Measurements from ENCODE around the genes GET3 and MAST1.

- PRO-cap: no peak
- RAMPAGE, long total RNA, 3 experiments: no peak in any of the 3 experiments
Observed at GRCh38 chr19:11811988-11812405, 2.1 kb upstream of the ZNF440 start.

DNA sequence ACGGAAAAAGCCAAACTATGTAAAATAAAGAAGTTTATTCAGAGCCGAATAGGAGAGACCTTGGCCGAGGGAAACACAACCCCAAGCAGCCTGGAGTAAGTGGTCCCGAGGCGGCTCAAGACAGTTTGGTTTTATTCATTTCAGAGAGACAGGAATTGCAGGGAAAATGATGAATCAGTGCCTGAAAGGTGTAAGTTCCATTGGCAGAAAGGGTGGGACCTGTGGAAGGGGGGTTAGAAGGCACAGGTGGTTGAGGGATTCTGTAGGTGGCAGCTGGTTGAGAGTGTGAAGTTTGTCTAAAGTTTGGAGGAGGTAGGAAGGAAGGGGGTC lies 823 bp downstream of the ZNF700 start:
- PRO-cap: no peak
- RAMPAGE, long total RNA, 3 experiments: no peak in any of the 3 experiments

DNA sequence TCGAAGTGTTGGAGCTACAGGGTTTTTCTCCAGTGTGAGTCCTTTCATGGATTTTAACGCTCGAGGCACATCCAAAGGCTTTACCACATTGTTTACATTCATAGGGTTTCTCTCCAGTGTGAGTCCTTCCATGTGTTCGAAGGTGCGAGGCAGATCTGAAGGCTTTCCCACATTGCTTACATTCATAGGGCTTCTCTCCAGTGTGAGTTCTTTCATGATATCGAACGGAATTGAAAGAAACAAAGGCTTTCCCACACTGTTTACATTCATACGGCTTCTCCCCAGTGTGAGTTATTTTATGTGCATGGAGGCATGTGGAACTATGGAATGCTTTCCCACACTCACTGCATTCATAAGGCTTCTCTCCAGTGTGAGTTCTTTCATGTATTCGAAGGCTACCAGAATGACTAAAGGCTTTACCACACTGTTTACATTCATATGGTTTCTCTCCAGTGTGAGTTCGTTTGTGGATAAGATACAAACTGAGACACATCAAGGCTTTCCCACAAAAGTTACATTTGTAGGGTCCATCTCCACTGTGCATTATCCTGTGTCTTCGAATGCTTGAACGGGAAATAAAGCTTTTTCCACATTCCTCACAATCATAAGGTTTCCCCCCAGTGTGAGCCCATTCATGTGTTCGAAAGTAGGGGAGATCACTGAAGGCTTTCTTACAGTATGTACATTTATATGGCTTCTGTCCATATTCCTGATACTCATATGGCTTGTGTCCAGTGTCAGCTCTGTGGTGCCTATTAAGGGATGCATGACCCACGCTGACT lies 5.4 kb upstream of the ZNF20 start:
- PRO-cap: no peak
- RAMPAGE, long total RNA, 3 experiments: no peak in any of the 3 experiments

DNA sequence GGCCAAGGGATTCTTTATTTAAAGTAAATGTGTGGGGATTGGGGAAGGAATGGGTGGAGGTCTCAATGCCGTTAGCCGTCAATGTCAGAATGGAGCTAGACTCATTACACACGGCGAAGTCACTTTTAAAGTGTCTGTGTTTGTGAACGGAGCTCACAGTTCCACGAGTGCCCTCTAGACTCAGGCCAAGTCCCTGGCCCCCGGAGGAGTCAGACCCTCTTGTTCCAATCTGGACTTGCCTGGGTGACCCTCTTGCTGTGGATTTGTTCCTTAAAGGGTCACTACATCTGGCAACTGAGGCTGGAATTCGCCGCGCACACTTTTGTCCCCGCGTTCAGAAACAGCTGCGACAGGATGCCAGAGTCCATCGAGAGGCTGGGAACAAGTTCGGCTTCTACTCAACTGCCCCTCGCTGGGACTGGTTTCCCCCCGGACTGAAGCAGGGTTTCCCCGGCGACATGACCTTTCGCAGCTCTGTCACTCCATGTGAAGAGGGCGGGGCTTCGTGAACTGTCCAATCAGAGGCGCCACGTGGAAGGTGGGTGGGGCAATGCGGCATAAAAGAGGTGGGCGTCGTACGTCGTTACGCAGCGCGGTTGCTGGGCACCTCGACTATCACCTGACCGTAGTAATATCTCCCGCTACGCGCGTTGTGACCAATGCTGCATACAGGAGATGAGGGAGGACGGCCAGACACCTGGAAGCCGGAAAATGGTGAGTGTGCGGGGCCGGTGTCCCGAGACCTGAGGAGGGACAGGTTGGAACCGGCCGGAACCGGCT lies 31.7 kb downstream of the ZNF136 start:
- PRO-cap: unidirectional peak, plus-strand start at position 586 of the sequence; unidirectional peak, plus-strand start at position 662 of the sequence
- RAMPAGE, long total RNA, 3 experiments: no peak in any of the 3 experiments

DNA sequence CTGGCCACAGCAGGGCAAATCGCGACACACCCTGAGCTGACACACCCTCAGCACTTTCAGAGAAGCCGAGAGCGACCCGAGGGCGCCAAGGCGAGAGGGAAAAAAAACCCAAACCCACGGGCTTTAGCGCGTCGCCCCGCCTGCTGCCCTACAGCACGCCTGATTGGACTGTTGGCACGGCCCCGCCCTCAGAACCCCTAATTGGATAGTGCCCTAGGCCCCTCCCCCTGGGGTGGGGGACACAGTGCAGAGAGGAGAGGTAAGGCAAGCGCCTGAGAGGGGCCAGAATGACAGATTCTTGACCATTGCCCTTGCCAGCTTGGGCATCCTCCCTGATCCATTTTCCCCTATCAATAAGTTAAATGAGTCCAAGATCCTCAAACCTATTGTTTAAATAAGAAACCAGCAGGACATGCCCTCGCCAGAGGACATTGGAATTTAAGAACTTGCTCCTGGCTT lies 28.3 kb downstream of the ZNF44 start:
- PRO-cap: no peak
- RAMPAGE, long total RNA, 3 experiments: no peak in any of the 3 experiments

DNA sequence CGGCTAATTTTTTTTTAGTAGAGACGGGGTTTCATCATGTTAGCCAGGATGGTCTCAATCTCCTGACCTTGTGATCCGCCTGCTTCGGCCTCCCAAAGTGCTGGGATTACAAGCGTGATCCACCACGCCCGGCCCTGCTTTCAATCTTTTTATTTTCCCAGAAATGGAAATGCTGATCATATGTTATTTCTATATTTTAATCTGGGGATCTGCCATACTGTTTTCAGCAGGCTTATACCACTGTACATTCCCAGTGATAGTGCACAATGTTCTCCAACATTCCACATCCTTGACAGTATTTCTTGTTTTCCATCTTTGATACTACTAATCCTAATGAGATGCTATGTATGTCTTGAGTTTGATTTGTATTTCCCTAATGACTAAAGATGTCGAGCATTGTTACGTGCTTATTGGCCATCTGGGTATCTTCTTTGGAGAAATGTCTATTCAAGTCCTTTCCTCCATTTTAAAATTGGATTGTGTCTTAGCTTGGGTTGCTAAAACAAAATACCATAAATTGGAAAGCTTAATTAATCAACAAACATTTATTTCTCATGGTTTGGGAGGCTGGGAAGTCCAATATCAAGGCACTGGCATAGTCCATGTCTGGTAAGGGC lies 26.0 kb downstream of the ZNF564 start:
- PRO-cap: no peak
- RAMPAGE, long total RNA, 3 experiments: no peak in any of the 3 experiments

DNA sequence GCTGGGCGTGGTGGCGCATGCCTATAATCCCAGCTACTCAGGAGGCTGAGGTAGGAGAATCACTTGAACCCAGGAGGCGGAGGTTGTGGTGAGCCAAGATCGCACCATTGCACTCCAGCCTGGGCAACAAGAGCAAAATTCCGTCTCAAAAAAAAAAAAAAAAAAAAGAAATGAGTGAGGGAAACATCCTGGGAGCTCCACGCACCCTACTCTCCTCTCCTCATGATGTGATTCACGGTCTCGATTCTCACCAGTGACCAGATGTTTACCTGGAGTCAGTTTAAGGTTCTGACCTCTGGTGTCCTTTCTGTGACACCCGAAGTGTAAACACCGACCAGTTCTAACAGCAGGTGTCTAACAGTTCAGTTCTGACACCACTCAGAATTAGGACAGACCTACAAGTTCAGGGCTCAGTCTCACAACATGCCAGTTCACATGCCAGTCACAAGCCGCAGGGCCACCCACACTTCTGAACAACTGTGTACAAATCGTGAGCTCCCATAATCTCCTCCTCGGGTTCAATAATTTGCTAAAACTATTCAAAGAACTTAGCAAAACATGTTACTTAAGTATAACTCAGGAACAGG lies 6.1 kb downstream of the ZNF564 start:
- PRO-cap: no peak
- RAMPAGE, long total RNA, 3 experiments: no peak in any of the 3 experiments

- PRO-cap: no peak
- RAMPAGE, long total RNA, 3 experiments: start-site peak on the minus strand in 1 of 3 experiments, at chr19:12652175-12652248 at its widest, 30 reads per replicate
Observed at GRCh38 chr19:12651952-12652476, 14.5 kb downstream of the MAN2B1 start.

- PRO-cap: no peak
- RAMPAGE, long total RNA, 3 experiments: no peak in any of the 3 experiments
Observed at GRCh38 chr19:12668023-12668466, 1.2 kb downstream of the WDR83OS start.

GRCh38 chr19:12702779-12703210 lies 6.4 kb upstream of the FBXW9 start:
- PRO-cap: no peak
- RAMPAGE, long total RNA, 3 experiments: no peak in any of the 3 experiments

GRCh38 chr19:12737414-12737687 lies at the start of gene GET3:
Gene GET3 (plus strand): TSS chr19:12737497.
- PRO-cap: unidirectional peak, plus-strand start at chr19:12737514
- RAMPAGE, long total RNA, 3 experiments: start-site peak on the plus strand in 3 of 3 experiments, at chr19:12737470-12737611 at its widest, 28 to 36 reads per replicate

DNA sequence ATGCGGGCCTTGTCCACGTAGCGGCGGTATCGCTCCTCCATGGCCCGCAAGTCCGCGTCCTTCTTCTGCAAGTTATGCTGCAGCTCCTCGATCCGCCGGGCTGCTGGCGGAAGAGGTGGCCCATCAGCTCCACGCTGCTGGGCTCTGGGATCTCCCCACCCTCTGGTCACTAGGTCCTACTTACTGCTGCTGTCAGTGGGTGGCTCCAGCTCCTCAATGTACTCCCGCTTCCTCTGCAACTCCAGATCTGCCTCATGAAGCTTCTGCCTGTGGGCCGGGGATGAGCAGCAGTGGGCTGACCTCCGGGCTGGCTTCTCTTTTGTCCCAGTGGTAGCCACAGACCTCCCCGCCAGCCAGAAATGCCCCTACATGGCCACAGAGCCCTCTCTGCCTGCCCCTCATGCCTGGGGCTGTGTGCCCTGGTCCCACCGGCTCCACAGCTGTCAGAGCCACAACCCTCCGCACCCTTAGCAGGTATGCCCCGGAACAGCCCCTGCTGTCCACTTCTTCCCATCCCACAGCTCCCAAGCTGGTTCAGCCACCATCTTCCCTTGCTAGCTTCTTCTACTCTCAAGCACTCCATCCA lies 10.4 kb downstream of the HOOK2 start:
- PRO-cap: no peak
- RAMPAGE, long total RNA, 3 experiments: start-site peak on the minus strand in 1 of 3 experiments, centred at position 490 of the sequence, 8 reads per replicate

DNA sequence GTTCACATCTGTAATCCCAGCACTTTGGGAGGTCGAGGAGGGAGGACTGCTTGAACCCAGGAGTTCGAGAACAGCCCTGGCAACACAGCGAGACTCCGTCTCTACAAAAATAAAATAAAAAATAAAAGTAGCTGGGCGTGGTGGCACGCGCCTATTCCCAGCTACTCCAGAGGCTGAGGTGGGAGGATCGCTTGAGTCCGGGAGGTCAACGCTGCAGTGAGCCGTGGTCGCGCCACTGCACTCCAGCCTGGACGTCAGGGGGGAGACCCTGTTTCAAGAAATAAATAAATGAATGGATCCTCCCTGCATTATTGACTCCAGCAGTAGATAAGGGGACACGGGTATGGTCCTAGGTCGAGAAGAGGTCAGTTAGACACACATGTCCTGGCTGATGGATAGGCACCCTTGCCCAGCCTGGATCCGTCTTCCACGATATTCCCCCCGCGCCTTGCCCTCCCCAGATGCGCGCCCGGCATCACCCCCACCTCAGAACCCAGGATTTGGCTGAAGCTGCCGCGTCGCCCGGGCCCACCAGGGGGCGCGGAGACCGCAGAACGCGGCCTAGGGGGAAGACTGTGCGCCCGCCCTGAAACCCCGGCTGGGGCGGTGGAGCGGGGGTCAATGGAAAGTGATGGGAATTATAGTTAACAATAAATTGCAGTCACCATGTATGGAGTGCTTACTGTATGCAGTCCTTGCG lies 2.0 kb upstream of the HOOK2 start:
- PRO-cap: unidirectional peak, plus-strand start at position 552 of the sequence
- RAMPAGE, long total RNA, 3 experiments: no peak in any of the 3 experiments

DNA sequence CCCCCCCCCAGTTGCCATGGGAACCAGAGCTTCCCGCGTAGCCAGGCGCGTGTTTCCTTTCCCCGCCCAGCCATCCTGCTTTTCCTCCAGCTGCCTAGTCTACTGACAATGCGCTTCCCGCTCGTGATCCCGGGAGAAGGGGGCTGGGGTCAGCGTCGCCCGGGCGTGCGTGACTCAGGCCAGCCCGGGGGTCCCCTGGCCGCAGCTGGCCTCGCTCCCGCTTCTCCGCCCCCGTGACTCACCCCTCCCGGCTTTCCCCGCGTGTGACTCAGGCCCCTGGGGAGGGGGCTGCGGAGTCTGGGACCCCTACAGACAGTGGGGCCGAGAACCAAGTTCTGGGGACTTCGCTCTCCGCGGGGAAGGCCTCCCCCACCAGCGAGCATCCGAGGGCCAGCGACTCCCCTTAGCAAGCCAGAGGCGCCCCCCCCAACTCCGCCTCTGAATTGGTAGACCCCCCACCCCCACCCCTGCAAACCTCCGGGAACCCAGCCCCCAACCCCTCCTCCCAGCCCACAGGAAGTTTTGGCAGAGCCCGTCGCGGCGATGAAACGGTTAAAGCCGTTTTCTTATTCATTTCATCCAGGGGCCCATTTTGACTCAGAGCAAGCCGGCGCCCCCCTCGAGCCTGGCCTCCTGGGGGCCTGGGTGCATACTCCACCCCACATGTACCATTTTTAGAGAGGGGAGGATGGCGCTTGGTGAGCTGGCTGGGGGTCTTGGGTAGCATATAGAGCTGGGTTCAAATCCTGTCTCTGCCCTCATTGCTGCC lies 7.7 kb upstream of the HOOK2 start:
- PRO-cap: bidirectional peak, plus-strand start at position 124 of the sequence, minus-strand start at position 101 of the sequence
- RAMPAGE, long total RNA, 3 experiments: no peak in any of the 3 experiments

DNA sequence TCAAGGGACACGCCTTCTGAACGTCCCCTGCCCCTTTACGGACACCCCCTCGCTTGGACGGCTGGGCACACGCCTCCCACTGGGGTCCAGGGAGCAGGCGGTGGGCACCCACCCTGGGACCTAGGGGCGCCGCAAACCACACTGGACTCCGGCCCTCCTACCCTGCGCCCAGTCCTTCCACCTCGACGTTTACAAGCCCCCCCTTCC lies 1.4 kb downstream of the JUNB start:
- PRO-cap: no peak
- RAMPAGE, long total RNA, 3 experiments: no peak in any of the 3 experiments

DNA sequence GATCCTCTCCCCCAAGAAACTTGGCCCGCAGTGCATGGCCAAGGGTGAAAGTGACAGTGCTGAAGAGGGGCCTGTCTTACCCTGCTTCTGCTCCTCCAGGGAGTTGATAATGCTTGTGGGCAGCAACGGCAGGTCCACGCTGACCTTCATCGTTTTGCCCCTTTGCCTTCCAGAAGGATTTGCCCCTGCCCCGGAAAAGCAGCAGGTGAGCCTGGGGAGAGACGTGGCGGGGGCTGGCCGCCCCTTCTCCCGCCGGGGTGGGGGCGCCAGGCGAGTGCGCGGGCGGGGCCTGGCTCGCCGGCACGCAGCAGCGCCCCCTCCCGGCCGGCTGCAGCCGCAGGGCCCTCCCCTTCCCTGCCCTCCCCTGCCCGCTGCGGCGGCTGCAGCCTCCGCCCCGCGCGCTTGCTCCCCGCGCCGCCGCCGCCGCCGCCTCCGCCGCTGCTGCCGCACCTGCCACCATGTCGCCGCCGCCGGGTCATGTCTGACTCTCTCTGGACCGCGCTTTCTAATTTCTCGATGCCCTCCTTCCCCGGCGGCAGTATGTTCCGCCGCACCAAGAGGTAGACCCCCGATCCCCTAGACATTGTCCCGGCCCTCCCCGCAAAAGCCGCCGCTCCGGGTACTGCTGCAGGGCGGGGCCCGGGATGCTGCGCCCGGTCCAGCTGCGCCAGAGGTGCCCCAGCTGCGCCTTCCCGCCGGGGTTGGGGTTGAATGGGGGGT lies at the start of gene MAST1:
TSS of gene MAST1 (plus strand) at position 420 of the 720 bp plus-strand sequence.
- PRO-cap: no peak
- RAMPAGE, long total RNA, 3 experiments: no peak in any of the 3 experiments

DNA sequence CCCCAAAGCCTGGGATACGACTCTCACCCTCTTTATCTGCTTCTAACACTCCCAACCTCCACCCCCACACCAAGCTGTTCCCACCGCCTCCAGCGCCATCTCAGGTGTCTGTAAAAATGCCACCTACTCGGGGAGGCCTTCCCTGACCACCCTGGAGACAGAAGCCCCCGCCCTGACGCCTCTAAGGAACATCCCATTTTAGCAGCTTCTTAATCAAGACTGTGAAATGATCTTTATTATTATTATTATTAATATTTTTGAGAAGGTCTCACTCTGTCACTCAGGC lies 3.7 kb upstream of the DAND5 start:
- PRO-cap: no peak
- RAMPAGE, long total RNA, 3 experiments: no peak in any of the 3 experiments

- PRO-cap: bidirectional peak, plus-strand start at chr19:13013106, minus-strand start at chr19:13012852; bidirectional peak, plus-strand start at chr19:13013548, minus-strand start at chr19:13013421
- RAMPAGE, long total RNA, 3 experiments: no peak in any of the 3 experiments
Observed at GRCh38 chr19:13012721-13013633, 17.7 kb downstream of the NFIX start.

DNA sequence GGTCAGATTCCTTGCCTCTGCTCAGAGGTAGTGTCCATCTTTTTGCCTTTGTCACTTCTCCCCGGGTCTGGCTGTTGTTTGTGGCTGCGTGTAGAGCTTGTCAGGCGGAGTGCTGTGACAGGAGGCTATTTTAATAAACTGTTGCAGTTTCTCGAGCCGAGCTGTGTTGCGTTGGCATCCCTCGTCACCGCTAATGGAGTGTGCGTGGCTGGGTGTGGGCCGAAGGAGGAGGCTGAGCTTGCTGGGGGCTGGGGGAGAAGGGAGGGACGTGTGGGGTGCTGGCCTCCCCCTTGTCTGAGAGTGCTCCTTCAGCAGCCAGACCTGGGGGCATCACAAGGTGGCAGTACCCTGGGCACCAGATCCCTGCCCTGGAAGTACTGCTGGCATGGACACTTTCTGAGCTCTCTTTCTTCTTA lies 26.8 kb downstream of the NFIX start:
- PRO-cap: bidirectional peak, plus-strand start at position 203 of the sequence, minus-strand start at position 195 of the sequence
- RAMPAGE, long total RNA, 3 experiments: no peak in any of the 3 experiments

DNA sequence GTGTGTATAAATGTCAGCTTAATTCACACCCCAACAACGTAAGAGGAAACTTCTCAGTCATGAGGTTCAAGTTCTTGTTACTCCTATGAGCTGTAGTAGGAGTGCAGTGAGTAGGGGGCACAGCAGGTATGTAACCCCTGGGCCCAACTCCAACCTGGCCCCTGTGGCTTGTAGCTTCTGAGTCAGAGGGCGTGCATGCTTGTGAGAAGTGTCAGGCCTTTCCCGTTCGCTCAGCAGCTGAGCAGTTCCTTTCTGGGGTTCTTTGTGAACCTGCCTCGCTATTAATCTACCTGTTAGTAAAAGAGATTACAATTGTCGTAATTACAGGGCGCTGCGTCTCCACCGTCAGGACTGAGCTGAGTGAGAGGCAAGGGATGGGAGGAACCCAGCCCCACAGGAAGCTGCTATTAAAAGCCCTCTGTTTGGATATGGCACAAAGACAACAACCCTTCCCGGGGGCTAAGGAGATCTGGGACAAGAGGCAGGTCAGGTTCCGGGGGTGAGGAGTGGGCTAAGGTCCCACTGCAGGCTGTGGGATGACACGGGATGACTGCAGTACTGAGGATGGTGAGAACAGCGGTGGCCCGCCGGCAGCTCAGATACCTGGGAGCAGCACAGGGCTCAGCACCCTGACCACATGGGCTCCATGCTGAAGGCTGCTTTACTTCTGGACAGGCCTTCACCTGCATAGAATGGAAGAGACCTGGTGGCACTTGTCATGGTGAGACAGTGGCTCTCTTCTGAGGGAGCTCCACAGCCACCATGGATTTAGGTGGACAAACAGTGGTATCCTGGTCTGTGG lies 49.4 kb downstream of the NFIX start:
- PRO-cap: no peak
- RAMPAGE, long total RNA, 3 experiments: no peak in any of the 3 experiments